Measurements from ENCODE around the genes SOX3, HSFX3, MAGEA8 and HSFX4.

DNA sequence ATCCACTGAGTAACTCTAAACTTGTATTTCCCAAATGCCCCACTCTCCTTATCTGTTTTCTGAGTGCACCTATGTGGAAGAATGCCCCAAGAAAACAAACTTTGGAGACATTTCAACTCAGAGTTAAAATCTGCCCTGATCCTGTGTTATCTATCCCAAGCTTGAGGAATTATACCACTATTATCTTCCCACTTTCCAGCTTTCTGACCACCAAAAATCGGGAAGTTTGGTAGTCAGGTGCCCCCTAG lies 232.7 kb upstream of the F9 start:
- PRO-cap = no peak

- PRO-cap = no peak
Measured at GRCh38 chrX:140504939-140505160, at the start of gene SOX3. TSS of gene SOX3 (minus strand) at chrX:140505069.

DNA sequence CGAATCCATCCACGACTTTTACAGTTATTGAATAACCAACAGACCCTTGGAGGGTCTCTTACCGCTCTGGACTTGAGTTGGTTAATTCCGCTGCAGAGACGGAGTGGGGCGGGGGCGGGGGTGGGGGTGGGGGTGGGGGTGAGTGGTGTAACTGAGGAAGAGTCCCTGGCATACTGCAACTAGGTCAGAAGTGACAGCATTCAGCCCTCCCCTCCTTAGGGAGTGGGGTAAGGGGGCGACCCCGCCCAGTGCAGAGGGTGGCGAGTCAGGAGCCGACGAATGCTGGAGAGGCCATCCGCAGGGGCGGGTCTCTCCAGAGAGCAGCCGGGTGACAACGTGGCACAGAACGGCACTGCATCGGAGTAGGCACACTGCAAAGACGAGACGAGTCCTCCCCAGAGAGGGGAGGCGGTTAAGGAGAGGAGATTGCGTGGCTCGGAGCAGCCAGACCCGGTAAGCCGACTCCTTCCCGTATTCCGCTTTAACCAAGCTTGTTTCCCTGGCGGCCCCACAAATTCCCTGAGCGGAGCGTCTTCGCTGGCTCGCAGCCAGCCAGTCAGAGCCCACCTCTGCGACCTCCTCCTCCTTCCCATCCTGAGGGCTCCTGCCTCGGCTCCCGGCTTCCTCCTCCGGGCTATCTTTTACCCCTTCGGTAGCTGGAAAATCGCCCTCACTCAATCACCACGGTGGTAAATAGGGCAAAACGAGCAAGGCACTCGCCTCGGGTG lies 238.0 kb upstream of the SPANXB1 start:
- PRO-cap = no peak

DNA sequence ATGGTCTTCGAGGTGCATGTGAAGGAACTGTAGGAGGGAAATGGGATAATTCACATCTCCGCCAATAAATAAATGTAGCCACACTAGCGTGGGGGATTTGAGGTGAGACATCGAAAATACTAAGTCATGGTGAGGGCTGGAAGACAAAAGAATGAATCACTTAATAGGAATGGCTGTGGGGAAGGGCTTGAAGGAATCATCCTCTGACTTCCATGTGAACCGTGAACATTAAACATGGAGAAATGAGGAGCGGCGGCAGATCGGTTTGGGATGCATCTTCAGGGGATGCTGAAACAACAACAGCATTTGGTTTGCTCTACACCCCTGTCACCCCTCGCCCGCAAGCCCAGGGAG lies 284 bp upstream of the SPANXB1 start:
- PRO-cap = no peak

DNA sequence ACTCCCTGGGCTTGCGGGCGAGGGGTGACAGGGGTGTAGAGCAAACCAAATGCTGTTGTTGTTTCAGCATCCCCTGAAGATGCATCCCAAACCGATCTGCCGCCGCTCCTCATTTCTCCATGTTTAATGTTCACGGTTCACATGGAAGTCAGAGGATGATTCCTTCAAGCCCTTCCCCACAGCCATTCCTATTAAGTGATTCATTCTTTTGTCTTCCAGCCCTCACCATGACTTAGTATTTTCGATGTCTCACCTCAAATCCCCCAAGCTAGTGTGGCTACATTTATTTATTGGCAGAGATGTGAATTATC lies 301 bp upstream of the SPANXC start:
- PRO-cap = no peak

DNA sequence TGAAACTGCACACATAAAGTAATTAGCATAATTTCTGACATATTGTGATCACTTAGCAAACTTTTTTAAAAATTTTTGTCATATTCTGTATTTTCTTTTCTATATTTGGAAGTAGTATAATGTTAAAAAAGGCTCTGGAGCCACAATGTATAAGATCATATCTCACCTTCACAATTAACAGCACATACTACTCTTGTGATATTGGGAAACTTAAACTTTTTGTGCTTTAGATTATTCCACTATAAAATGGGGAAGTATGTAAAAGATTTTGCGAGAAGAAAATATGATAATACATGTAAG lies 322.6 kb upstream of the SPANXN4 start:
- PRO-cap = no peak

GRCh38 chrX:143289818-143290216 lies 227.5 kb downstream of the SPANXN3 start:
- PRO-cap = no peak

DNA sequence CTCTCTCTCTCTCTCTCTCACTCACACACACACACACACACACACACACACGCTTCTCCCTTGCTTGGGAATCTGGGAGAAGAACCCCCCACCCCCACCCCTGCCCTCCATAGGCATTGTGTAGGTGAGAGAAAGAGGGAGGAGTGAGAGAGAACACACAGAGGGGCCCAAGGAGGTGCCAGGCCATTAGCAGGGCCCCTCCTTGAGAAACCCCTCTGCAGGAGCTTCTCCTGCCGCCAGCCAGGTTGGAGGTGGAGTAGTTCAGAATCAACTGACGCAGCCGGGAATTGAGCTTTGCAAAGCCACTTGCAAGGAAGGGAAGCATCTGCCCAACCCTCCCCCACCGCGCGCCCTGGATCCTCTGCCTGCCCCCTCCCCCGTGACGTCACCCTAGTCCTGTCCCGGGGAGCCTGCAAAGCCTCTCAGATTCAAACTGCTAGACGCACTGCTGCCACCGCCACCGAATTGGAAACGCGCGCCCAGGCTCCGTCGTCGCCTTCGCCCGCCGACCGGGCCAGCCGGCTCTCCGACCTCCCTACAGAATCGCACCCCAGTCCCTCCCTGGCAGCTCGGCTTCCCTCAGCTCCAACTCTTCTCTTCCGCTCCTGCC lies 3.6 kb downstream of the SLITRK2 start:
- PRO-cap = no peak

DNA sequence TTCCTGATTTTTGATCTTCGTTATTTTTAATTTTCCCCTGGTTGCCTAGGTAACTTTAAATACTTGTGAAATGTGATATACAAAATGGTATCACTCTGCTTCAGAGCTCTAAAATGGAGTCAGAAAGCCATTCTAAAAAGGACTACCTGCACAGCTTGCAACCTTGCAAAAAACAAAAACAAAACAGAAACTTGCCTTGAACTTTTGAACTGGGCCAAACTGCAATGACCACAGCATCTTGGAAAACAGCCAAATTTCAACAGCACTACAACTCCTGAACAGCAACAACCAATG lies 36.0 kb upstream of the FMR1 start:
- PRO-cap = no peak

DNA sequence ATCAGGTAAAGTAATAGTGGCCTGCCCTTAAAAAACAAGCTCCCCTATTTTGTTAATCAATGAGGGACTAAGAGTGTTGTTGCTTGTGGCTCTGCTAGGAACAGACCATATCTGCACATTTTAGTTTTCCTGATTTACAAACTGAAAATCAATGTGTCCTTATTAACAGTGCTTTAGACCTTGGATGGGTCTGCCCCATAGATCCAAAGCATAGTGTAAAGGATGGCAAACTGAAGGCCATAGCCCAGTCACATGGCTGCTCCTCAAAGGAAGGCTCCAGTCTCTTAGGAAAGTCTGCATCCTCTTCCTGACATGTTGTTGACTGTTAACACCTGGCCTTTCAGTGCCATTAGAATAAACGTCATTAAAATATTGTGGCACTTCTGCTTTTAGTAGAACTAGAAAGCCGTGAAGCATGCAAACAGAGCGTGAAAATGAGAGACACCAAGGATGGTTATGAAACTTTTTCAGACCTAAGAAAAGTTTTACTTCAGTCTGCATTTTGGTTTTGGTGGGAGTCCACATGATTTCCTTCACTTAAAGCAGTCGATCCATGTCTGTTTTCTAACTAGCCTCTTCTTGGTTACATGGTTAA lies 41.2 kb upstream of the AFF2 start:
- PRO-cap = no peak

- PRO-cap = no peak
Measured at GRCh38 chrX:149486597-149486858, 18.6 kb downstream of the IDS start.

- PRO-cap = no peak
Measured at GRCh38 chrX:149522561-149523387, 17.7 kb upstream of the IDS start.

DNA sequence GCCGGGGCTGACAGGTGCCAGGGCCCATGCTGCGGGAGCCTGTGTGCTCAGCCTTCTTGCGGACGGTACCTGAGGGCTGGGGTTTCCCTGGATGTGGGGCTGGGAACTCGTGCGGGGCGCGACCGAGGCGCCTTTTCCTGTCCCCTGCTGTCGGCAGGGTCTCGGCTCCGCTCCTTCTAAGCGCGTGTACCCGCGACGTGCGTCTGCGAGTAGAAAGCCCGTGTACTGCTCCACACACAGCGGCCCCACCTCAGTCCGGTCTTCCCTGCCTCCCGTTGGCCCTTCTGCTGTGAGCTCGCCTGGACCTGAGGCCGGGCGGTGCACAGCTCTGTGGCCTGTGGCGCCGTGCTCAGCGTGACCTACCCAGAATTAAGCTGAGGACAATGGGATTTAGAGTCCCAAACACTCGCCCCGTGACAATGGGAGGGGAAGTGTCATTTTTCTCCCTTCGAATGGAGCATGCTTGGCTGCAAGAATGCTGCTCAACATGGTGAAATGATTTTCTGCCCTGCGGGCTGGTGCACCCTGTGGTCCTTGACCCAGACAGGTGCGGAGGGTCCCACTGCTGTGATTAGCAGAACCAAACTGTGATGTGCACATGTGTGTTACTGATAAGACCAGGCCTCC lies 580 bp downstream of the EOLA1 start:
- PRO-cap = no peak

GRCh38 chrX:149549795-149550245 lies at the start of gene HSFX3:
TSS of gene HSFX3 (minus strand) at chrX:149549924.
- PRO-cap = no peak

DNA sequence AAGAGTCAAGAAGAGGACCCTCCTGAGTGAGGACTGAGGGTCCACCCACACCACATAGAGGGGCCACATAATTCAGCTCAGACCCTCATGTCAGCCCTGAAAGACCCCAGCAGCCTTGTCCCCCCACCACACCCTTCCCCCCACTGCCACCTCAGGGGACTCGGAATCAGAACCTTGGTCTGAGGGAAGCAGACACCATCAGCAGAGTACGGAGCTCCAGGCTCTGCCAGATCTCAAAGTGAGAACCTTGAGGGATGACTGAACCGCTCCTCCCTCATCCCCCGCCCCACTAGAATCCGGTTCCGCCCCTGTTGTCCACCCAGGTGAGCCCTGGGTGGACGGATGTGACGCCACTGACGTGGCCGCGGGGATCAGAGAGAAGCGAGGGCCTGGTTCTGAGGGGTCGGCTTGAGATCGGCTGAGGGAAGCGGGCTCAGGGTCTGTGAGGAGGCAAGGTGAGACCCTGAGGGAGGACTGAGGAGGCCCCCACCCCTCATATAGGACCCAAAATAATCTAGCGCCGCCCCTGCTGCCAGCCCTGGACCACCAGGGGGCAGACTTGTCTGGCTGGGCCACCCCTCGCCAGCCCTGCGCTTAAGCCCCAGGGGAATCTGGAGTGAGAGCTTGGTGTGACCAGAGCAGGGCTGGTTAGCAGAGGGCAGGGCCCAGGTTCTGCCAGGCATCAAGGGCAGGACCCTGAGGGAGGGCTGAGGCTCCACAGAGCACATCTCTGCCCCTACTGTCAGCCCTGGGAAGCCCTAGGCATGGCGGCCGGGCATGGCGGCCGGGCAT lies at the start of gene MAGEA8:
Gene MAGEA8 (plus strand): TSS at position 353 of the 792 bp plus-strand sequence.
- PRO-cap = no peak

DNA sequence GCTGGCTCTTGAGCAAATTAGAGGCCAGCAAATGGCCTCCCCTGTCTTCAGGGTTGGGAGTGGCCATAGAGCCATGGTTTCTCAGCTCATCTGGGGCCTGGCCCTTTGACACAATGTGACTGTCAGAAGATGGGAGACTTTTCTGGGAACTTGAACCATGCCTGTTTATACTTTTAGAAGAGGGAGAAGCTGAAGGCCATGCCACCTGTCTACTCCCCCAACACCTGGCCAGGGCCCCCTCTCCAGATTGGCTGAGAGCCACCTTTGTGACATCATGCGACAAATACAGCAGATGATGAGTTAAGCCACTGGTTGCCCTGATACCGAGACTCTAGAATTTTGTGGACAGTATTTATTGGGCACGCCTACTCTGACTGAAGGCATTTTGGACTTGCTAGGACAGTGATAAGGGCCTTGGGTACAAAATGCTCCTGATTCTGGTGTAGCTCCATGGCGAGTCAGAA lies at the start of gene HSFX4:
Gene HSFX4 (plus strand): TSS at position 379 of the 464 bp plus-strand sequence.
- PRO-cap = no peak

DNA sequence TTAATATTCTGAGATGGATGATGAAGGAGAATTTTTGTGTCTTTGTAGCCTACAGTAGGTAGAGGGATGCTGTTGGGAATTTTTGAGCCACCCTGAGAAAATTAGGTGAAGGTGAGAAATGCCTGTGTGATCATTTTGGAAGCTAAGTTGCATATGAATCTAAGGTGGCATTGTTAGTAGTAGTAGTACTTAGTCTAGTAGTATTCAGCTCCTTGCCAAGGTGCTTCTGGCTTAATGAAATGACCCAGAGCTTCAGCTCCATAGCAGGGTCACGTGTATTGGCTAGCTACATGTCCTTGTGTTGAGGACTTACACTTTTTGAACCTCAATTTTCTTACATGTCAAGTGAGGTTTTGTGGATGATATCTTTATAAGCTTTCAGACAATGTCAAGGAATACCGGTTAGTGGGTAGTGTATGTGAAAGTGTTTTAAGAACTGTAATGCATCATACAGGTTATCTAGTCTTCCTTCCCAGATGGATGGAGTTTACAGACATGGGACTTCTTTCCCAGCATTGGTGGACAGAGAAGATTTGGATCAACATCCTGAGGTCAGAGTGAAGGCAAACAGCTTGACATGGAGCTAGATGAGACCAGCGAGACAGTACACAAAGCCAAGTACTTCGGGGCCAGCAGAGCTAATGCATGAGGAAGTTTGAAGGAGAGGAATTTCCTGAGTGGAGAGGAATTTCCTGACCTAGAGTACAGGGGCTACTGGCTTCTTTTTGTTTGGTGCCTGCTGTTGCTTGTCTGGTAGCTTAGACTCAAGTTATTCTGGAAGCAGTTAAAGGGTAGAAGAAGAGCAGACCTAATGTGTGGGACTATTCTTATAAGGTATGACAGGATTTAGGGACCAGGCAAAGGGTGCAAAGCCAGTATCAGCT lies 68.8 kb upstream of the EOLA2 start:
- PRO-cap = no peak

GRCh38 chrX:150200752-150201495 lies 162.2 kb upstream of the MAMLD1 start:
- PRO-cap = no peak

GRCh38 chrX:150204879-150205433 lies 158.2 kb upstream of the MAMLD1 start:
- PRO-cap = no peak

- PRO-cap = unidirectional peak, minus-strand start at chrX:150365063; bidirectional peak, plus-strand start at chrX:150365601, minus-strand start at chrX:150365420
Measured at GRCh38 chrX:150364841-150365855, 2.0 kb downstream of the MAMLD1 start.

Data from left ventricle myocardium (tissue), 1 donor.